Suprapubic skin (tissue), 4 donors: ENCODE data around the gene ATPAF1.

- PRO-cap, result unidirectional peak, plus-strand start at chr1:46668072; unidirectional peak, minus-strand start at chr1:46668364
- RAMPAGE, long total RNA, 4 experiments, result no peak in any of the 4 experiments
Observed at GRCh38 chr1:46667723-46668848, at the start of gene ATPAF1. Gene ATPAF1 (minus strand): TSS chr1:46668364.

DNA sequence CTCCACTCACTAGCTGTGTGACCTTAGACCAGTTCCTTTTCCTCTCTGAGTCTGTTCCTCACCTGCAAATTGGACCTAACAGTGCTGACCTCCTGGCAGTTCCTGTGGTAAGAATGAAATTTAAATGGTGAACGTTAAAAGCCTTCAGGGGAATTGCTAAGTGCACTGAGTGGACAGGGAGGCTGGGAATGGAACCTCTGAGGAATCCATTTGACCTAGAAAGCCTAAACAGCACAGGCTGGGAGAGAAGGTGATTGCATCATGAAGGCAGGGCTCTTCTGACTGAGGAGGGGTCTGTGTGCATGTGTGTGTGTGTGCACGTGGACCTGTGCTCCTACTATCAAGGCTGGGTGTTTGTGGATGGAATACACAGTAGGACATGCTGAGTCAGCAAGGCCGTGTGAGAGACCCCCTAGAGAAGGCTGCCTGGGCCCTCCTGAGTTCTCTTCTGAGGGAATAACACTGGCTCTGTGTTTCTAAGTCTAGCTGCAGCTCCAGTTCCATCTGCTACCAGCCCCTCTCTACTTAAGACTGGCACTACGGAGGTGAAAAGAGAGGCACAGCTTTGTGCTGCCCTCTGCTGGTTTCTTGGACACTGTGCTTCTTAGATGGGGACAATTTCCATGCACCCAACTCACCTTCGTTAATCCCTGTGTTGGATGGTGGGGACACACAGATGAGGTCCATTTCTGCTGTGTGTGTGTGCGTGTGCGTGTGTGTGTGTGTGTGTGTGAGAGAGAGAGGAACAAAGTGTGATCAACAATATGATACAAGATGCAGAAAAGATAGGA is 6.1 kb upstream of the EFCAB14 start:
- PRO-cap, result no peak
- RAMPAGE, long total RNA, 4 experiments, result no peak in any of the 4 experiments

DNA sequence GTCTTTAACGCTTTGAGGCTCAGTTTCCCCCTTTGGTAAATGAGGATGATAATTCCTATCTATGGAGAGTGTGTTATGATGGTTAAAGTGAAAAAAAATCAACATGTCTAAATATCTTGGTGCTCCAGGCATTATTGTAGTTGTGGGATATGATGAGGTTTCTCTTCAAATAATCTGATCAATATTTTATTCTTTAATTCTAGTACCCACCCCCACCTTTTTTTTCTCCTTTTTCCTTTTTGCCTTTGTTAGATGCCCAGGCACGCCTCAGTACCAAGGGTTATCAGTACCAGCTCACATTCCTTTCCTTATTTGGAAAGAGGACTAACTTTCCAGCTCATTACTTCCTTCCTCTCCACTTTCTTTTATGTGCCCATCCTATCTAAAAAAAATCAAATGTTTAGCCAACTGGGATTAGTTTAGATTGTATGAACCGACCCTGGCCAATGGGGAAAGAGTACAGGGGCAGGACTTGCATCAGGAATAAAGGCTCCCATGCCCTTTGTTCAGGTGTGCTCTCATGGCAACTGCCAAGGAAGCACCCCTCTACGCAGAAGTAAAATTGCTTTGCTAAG is 35.7 kb upstream of the EFCAB14 start:
- PRO-cap, result no peak
- RAMPAGE, long total RNA, 4 experiments, result no peak in any of the 4 experiments

DNA sequence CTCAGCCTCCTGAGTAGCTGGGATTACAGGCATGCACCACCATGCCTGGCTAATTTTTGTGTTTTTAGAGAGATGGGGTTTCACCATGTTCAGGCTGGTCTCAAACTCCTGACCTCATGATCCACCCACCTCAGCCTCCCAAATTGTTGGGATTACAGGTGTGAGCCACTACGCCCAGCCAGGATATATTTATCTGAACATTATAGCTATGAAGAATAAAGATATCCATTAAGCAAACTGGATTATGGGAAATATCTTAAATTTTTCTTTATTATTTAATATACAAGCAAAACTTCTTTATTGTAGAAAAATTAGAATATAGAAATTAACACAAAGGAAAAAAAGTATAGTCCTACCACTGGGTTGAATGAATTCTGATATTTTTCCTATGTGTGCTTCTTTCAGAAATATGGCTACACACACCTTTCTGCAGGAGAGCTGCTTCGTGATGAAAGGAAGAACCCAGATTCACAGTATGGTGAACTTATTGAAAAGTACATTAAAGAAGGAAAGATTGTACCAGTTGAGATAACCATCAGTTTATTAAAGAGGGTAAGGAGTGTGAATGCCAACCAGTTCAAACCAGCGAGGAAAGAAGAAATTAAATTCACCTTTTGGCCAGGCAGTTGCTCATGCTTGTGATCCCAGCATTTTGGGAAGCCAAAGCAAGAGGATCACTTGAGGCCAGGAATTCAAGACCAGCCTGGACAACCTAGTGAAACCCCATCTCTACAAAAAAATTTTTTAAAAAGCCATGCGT is 34.7 kb downstream of the CMPK1 start:
- PRO-cap, result no peak
- RAMPAGE, long total RNA, 4 experiments, result no peak in any of the 4 experiments

- PRO-cap, result no peak
- RAMPAGE, long total RNA, 4 experiments, result no peak in any of the 4 experiments
Observed at GRCh38 chr1:47443977-47444634, 6.3 kb downstream of the FOXD2 start.

- PRO-cap, result no peak
- RAMPAGE, long total RNA, 4 experiments, result no peak in any of the 4 experiments
Observed at GRCh38 chr1:47726930-47727366, 270.2 kb downstream of the TRABD2B start.

GRCh38 chr1:47764824-47765802 is 232.1 kb downstream of the TRABD2B start:
- PRO-cap, result no peak
- RAMPAGE, long total RNA, 4 experiments, result start-site peak on the minus strand in 1 of 4 experiments, at chr1:47765197-47765515 at its widest, 5 reads per replicate

- PRO-cap, result no peak
- RAMPAGE, long total RNA, 4 experiments, result no peak in any of the 4 experiments
Observed at GRCh38 chr1:47978300-47978969, 18.8 kb downstream of the TRABD2B start.

DNA sequence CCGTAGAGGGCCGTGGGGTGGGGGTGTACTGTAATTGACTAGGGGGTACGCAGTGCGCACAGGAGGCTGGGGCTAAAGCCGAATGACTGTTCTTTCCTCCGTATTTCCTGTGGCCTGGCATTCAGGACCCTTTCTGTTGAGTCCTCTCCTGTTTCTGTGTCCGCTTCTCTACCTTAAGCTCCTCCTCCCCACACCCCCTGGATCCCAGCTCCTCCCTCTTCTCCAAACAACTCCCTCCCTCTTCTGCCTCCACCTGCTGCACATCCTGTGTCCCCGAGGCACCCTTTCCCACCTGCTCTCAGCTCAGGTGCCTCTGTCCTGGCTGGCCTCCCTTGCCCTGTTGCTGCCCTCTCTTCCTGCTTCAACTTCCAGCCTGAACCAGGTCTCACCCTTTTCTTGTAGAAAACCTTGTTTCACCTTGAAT is 58.6 kb upstream of the TRABD2B start:
- PRO-cap, result no peak
- RAMPAGE, long total RNA, 4 experiments, result no peak in any of the 4 experiments

GRCh38 chr1:48214222-48215196 is 8.0 kb upstream of the SLC5A9 start:
- PRO-cap, result no peak
- RAMPAGE, long total RNA, 4 experiments, result no peak in any of the 4 experiments

GRCh38 chr1:48239308-48240032 is 17.0 kb downstream of the SLC5A9 start:
- PRO-cap, result no peak
- RAMPAGE, long total RNA, 4 experiments, result start-site peak on the minus strand in 1 of 4 experiments, at chr1:48239414-48239694 at its widest, 5 reads per replicate

DNA sequence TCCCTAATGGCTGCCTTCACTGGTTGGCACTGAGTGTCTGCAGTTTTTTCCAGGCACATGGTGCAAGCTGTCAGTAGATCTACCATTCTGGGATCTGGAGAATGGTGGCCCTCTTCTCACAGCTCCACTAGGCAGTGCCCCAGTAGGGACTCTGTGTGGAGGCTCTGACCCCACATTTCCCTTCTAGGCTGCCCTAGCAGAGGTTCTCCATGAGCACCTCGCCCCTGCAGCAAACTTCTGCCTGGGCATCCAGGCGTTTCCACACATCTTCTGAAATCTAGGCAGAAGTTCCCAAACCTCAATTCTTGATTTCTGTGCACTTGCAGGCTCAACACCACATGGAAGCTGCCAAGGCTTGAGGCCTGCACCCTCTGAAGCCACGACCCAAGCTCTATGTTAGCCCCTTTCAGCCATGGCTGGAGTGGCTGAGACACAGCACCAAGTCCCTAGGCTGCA is 62.6 kb downstream of the SPATA6 start:
- PRO-cap, result no peak
- RAMPAGE, long total RNA, 4 experiments, result no peak in any of the 4 experiments

GRCh38 chr1:48451523-48452170 is 20.4 kb downstream of the SPATA6 start:
- PRO-cap, result no peak
- RAMPAGE, long total RNA, 4 experiments, result no peak in any of the 4 experiments

DNA sequence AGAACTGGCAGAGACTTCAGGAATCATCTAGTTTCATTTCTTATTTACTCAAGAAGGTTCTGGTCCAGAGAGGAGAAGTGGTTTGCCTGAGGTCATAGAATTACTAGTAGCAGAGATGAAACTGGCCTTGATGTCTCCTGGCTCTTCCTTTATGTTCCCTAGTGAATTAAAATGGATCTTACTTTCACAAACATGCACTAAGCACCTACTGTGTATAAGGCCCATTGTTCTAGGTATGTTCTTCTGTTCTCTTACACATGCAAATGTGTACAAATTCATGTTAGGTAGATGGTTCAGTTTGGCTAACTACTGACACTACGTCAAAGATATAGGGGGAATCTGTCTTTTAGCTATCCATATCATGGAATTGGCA is 11.3 kb upstream of the ELAVL4 start:
- PRO-cap, result no peak
- RAMPAGE, long total RNA, 4 experiments, result no peak in any of the 4 experiments

DNA sequence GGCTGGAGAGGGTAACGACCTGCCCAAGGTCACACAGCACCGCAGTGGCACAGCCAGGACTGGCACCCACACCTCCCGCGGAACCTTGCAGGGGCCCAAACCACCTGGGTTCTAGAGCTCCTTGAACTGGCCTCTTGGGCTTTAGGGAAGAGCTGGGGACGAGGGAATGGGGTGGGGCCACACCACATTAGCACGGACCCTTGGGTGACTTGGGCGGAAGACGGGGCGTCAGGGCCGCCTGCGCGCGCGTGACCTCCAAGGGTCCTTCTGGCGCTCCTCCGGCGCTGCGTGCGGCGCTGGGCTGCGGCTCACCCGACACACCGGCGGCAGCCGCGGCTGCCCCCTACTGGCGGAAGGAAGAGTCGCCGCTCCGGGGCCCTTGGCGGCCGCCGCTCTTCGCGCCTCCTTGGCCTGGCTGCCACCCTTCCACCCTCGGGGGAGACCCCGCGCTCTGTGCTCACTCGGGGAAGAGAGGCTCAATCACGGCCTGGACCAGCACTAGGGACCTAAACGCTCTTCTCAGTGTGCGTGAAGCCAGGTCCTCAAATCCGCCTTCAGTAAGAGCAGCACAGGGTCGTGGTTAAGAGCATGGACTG is 89.7 kb downstream of the DMRTA2 start:
- PRO-cap, result no peak
- RAMPAGE, long total RNA, 4 experiments, result no peak in any of the 4 experiments

GRCh38 chr1:50633586-50634227 is 210.5 kb upstream of the DMRTA2 start:
- PRO-cap, result no peak
- RAMPAGE, long total RNA, 4 experiments, result start-site peak on the minus strand in 1 of 4 experiments, at chr1:50633559-50634348 at its widest, 15 reads per replicate

- PRO-cap, result no peak
- RAMPAGE, long total RNA, 4 experiments, result start-site peak on the minus strand in 2 of 4 experiments, at chr1:50779334-50779411 at its widest, 21 to 91 reads per replicate
Observed at GRCh38 chr1:50779177-50780033, 180.7 kb downstream of the FAF1 start.

GRCh38 chr1:50960492-50960640 is 299 bp upstream of the FAF1 start:
- PRO-cap, result no peak
- RAMPAGE, long total RNA, 4 experiments, result no peak in any of the 4 experiments

DNA sequence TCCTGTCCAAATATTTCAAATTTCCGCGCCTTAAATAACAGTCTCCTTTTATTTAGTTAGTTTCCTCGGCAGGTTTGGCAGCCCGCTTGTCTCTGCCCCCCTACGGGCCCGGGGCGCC is 7.4 kb downstream of the CDKN2C start:
- PRO-cap, result no peak
- RAMPAGE, long total RNA, 4 experiments, result no peak in any of the 4 experiments

DNA sequence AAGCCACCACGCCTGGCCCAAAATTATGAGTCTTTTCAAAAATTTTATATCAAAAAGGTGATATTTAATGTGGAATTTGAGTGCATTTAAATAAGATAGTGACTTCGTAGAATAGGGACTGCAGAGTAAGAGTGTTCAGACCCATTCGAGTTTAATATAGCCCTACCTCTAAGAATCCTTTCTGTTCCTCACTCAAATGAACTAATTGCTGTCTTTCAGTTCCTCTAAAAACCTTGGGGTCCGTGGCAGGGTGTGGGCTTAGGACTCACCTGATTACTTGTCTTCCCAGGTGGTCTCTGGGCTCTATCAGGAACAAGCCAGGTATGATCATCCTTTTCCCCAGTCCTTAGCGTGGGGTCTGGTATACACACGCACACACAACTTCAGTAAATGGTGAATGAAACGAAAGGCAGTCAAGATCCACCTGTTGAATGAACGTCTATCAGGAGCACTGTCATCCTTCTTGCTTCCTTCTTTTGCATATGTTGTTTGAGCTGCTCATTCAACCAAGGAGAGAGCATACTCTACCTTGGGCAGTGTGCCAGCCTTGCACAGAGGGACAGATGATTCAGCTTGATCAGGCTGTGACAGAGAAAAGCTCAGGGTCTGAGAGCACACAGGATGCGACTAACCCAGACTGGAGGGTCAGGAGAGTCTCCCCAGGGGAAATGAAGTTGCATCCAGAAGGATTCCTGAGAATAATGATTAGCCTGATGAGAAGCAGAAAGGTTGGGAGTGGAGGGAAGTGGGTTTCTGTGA is 1.2 kb upstream of the RNF11 start:
- PRO-cap, result no peak
- RAMPAGE, long total RNA, 4 experiments, result no peak in any of the 4 experiments